T-cell (primary cell): ENCODE measurements around the genes CTAGE9, CCN2 and SLC18B1.

DNA sequence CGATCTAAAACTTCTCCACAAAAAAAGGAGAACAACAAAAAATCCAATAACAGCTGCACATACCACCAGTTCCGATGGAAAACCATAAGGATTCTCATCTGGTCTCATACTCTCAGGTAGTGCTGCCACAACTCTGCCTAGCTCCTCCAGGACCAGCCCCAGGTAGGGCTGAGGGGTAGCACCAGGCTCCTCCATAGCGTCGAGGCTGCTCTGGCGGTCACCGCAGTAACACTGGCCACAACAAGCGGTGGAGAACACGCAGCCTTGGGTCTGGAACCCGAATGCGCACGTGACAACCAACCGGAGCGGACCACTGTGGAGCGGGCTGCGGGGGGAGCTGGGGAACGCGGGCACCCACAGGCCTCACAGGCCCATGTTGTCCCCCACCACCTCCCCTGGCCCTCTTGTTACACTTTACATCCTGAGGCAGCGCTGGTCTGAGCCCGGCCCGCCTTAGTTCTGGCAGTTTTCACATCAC lies at the start of gene CTAGE9:
Gene CTAGE9 (minus strand): TSS at position 195 of the 478 bp plus-strand sequence.
- PRO-cap, 7 experiments: no peak in any of the 7 experiments

DNA sequence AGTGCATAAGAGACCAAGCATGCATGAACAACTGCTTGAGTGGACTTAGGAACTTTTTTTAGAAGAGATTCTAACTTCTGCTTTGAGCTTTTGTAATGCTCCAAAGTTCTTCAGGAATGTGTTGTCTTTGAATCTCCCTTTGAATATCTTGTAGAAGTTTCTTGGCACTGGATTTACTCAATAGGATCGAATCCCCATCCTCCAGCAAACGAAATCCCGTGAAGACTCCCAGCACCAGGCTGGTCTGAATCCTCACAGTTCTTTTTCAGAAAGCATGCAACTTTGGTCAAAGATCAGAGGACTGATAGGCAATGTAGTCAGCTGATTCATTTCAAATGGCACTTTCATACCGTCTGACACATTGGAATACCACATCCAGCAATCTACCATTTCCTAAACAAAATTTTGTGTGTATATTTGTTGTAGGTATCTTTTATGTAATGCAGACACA lies 33.3 kb downstream of the ENPP1 start:
- PRO-cap, 7 experiments: no peak in any of the 7 experiments

DNA sequence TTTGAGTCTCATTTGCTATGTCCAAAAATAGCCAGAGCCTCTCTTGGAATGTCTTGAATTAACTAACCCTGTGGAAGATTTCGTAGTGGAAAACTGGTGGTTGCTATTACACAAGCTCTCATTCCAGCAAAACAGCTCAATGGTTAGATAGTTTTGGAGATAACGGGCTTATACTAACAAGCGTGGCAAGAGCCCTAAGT lies 1.6 kb downstream of the CCN2 start:
- PRO-cap, 7 experiments: no peak in any of the 7 experiments

DNA sequence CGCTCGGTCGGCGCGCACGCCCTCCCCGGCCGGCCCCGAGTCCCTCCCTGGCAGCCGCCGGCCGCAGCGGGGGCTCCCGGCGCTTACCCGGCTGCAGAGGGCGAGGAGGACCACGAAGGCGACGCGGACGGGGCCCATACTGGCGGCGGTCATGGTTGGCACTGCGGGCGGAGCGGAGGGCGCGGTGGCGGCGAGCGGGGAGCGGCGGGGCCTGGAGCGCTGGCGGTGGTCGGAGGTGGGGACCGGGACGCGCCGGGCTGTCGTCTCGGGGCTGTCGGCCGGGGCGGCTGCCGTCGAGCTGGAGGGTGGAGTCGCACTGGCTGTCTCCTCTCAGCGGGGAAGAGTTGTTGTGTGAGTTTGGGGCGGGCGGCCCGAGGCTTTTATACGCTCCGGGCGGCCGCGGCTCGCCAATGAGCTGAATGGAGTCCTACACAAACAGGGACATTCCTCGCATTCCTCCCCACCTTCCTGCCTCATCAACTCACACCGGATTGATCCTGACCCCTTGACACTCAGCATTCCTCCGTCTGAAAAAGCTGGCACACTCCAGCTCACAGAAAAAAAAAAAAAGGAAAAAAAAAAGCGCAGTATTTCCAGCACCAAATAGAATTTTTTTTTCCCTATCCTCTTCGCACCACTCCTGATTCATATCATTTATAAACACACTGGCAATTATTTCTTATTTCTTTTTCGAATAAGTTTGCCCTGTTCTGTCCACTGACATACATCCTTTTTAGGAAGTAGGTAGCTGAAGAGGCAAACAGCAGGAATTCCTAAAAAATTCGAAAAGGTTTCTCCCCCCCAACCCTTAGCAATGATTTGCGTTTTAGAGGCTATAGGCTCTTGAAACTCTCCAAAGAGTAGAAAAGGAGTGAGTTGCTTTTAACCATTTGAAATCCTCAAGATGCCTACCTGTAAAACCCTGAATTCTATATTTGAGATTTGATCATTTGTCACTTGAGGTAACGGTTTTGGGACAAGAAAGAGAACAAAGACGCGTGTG lies at the start of gene CCN2:
Gene CCN2 (minus strand): TSS at position 353 of the 1,003 bp plus-strand sequence.
- PRO-cap, 7 experiments: peak in 1 of 7 experiments; most common minus-strand start position 353 of the sequence (in 1)

GRCh38 chr6:132063149-132064185 lies 112.3 kb upstream of the CCN2 start:
- PRO-cap, 7 experiments: no peak in any of the 7 experiments

- PRO-cap, 7 experiments: no peak in any of the 7 experiments
Measured at GRCh38 chr6:132070175-132070745, 119.1 kb upstream of the CCN2 start.

- PRO-cap, 7 experiments: no peak in any of the 7 experiments
Measured at GRCh38 chr6:132202553-132202880, 198.8 kb downstream of the MOXD1 start.

DNA sequence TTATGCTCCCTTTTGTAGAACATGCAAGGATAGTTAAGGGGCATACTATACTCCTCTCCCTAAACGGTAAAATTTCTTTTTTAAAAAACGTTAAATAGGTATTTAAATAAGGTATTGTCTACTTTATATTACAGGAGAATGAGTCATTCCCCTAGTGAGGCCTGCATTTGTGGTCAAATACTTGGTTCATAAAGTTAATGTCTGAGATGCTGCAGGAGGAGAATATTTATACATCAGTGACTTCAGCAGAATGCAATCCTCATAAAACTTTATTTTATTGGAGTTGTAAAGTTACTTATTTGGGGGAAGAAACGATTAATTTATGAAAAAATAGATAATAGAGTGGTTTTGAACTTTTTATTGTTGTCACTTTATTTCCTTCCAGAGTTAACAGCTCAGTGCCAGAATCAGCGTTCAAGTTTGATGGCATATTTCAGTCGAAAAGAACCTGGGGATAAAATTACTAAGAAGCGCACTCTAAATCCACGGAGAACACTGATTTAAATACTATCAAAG lies 1.5 kb downstream of the MOXD1 start:
- PRO-cap, 7 experiments: no peak in any of the 7 experiments

DNA sequence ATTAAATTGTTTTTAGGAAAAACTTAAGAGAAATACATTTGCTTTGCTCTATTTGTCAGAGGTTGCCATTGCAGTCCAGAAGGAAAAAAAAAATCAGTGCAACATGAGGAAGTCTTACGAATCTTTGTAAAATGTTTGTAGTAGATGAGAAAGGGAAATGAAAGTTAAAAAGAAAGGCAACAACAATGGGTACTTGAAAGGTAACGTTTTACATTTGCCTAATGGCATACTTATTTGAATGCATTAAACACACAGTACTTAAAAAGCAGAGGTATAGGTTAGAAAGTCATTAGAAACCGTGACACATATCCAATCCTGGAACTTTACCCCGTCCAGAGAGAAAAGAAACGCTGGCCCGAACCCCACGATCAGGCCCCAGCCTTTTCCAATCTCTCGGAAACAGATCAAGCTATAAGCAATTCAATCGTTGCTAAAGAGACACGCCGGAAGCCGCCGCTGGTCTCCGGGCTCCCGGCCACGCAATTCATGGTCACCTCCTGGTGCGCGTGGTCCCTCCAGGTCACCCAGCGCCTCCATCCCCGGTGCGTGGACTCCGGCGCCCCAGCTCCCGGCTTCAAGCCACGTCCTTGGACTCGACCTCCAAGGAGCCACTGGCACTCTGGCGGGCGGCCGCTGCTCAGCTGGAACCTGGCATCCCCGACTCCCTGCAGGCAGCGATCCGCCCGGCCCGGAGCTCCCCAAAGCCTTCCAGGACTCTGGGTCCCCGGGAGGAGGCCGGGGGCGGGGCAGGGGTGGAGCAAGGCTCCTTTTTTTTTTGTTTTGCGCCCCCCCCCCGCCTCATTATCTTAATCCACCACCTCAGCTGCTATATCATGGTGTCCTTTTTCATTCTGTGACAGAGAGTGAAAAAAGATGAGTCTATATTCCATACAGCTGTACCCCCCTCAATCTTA lies at the start of gene SLC18B1:
Gene SLC18B1 (minus strand): TSS at position 718 of the 914 bp plus-strand sequence.
- PRO-cap, 7 experiments: peak in 7 of 7 experiments; most common plus-strand start position 859 of the sequence (in 3); most common minus-strand start position 718 of the sequence (in 7)

DNA sequence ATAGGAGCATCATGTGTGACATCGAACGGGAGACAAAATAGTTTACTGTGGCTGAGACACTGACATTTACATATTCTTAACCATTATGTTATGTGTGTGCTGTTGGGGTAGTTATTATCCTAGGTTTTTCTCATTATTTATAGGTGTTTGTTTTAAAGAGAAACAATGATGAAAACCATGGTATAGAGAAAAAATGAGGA lies 155.2 kb downstream of the EYA4 start:
- PRO-cap, 7 experiments: no peak in any of the 7 experiments

DNA sequence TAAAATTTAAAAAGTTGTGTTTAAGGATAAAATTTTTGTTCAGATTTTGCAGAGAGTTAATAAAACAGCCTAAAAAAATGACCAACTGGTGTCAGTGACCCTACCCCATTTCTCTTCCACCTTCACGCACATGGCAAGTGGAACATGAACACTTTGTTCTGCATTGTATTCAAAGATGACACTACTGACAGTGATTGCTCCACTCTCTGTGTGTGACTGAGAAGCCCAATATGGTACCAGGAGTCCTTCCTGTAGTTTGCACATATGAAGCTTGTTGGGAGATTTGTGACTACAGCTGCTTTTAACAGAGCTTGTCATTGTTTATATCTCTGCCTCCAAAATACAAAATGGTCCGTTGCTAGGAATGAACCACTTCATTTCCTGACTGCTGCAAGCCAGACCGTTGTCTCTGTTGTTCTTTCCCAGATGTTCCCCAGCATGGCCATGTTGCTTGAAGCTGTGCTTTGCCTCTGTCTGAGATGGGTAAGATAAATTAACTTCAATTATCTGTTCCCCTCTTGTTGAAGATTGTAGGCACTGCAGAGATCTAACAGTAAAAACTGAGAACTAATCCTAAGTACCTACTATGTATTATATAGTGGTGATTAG lies 140.2 kb upstream of the TCF21 start:
- PRO-cap, 7 experiments: no peak in any of the 7 experiments

DNA sequence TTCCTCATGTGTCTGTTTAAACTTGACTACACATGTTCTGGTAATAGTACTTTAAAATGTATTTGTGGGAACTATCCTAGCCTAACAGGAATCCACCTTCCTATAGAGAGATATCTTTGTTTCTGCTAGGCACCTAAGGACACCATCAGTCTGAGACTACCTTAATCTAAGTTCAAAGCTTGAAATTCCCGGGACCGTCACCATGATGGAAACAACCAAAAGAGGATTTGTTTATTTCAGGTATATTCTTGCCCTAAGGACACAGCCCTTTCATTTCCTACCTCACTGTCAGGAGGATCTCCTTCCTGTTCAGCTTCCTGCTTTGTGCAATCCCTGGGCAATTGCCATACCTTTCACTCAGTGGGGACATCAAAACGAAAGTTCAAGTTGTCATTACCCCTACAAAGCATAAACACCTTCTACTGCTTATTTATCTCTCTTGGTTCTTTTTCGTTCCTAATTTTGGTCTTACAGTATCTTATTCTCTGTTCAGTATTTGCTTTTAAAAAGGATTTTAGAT lies 13.3 kb upstream of the TBPL1 start:
- PRO-cap, 7 experiments: no peak in any of the 7 experiments

GRCh38 chr6:134113980-134114486 lies 61.6 kb upstream of the SLC2A12 start:
- PRO-cap, 7 experiments: no peak in any of the 7 experiments

DNA sequence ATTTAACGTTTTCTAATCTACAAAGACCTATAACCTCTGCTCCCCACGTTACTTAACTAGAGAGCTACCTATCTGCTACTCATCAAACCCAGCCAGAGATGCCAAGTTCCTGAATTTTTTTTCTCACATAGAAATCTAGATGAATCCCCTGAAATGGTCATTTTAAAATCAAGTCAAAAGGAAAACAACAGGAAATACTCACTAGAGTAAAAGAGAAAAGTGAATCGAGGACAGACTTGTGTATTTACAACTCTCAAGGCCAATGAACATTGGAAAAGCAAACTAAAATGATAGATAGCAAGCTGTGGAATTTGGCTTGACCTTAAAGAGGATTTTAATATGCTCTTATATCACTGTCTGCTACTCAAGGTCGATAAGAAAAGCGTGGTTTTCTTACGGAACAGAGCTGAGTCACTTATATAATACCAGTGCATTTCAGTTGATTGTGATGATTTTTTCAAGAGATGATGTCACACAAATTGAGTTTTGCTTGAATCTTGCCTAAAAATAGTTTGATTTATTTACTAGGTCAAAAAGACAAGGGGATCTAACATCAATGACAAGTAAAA lies 67.9 kb downstream of the SGK1 start:
- PRO-cap, 7 experiments: no peak in any of the 7 experiments

- PRO-cap, 7 experiments: no peak in any of the 7 experiments
Measured at GRCh38 chr6:134312217-134312799, 5.6 kb downstream of the SGK1 start.

DNA sequence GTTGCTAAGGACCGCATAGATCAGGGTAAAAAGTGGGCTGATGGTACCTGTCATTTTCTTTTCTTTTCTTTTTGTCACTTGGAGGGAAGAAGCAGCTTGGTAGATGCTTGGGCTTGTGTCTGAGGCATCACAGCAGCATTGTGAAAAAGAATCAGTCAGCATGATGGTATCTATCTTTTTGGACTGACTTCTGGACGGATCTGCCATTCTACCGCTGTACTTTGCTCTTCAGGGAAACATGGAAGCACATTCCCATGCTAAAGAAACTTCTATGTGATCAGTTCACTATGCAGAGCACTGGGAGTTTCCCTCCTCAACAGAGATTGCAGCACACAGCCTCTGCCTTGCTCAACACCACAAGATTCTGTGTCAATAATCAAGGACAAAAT lies 54.9 kb upstream of the SGK1 start:
- PRO-cap, 7 experiments: peak in 6 of 7 experiments; most common plus-strand start position 74 of the sequence (in 4)

GRCh38 chr6:134464527-134465083 lies 146.7 kb upstream of the SGK1 start:
- PRO-cap, 7 experiments: no peak in any of the 7 experiments

- PRO-cap, 7 experiments: no peak in any of the 7 experiments
Measured at GRCh38 chr6:134495802-134496217, 177.9 kb upstream of the SGK1 start.

GRCh38 chr6:134529756-134530362 lies 211.9 kb upstream of the SGK1 start:
- PRO-cap, 7 experiments: no peak in any of the 7 experiments

DNA sequence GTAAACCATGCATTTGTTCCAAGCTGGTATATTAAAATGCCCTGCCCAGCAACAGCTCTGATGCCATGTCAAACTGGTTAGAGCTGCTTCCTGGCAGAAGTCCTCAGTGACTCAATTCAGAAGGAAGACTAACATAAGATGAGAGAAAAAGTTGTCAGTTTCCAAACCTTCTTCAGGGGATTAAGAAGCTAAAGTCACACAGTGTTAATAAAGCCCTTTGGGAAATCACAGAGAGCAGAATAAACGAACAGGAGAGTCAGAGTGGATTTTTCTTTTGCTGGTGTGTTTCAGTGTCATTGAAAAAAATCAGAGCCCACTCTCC lies 304.1 kb upstream of the SGK1 start:
- PRO-cap, 7 experiments: no peak in any of the 7 experiments